Myometrial cell (primary cell): Measurements from ENCODE around the genes ATG2B and PAPOLA.

DNA sequence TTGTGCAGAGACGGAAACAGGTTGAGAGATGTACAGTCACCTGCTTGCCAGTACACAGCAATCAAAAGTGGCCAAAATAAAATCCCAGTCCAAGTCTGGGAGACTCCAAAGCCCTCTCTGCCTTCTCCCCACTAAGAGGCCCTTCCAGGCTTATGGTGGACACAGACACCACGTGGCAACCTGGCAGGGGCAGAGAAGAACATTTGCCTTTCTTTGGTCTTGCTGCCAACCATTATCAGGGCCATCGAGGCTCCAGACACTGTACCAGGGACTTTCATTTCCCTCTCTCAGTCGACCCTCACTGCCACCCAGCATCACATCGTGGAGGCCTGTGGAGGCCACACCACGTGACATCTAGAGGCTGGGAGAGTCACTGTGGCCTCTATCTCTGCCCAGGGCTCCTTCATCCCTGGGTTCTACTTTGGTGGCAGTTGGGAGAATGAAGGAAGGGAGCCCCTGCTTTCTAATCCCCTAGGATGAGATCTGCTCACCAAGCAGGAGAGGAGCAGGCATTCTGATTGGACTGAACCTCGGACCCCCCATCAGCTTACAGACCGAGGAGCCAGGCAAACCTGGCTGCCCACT lies 1.5 kb downstream of the SERPINA3 start:
- RAMPAGE, long total RNA, result no peak

GRCh38 chr14:94689467-94689921 lies 77.3 kb downstream of the SERPINA3 start:
- RAMPAGE, long total RNA, result no peak

DNA sequence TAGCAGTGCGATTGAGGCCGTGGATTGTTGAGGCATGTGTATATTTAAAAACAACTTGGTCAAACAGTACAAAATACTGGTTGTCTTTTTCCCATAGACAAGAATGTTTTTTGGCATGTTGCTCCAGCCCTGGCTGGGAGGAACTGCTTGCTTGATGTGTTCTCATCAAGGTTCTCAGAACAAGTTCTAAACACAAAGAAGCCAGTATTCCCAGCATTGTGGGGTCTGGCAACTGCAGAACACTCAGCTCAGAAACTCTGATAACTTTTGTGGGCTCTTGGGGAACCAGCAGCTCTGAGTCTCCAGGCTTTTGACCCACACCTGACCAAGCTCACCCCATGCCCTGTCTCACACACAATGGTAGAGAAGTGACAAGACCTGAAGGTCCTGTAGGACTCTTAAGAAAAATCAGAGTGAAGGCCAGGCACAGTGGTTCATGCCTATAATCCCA lies 27.1 kb upstream of the DICER1 start:
- RAMPAGE, long total RNA, result no peak

DNA sequence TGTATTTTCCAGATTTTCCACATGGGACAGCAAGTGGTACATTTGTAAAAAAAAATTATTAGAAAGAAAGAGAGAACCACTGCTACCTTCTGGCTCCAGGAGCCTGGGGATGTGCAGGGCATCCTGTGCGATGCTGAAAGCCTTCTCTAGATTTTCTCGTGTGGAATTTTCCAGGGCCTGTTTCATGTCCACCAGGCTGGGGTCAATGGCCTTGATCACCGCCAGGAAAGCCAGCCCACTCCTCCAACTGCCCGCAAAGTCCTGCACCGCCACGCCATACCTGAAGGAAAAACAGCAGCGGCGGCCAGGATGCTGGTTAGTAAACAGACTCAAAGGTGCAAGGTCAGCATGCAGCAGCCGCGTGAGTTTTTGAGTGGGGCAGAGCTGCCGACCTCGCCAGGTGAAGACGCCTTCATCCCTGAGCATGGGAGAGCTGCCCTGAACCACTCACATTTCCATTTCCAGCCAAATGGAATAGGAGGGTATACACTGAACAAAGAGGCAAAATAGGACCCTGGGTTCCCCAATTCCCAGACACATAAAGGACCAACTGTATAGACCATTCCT lies 53.4 kb upstream of the DICER1 start:
- RAMPAGE, long total RNA, result no peak

- RAMPAGE, long total RNA, result no peak
These were observed 4.1 kb downstream of the CLMN start for GRCh38 chr14:95315456-95316063.

DNA sequence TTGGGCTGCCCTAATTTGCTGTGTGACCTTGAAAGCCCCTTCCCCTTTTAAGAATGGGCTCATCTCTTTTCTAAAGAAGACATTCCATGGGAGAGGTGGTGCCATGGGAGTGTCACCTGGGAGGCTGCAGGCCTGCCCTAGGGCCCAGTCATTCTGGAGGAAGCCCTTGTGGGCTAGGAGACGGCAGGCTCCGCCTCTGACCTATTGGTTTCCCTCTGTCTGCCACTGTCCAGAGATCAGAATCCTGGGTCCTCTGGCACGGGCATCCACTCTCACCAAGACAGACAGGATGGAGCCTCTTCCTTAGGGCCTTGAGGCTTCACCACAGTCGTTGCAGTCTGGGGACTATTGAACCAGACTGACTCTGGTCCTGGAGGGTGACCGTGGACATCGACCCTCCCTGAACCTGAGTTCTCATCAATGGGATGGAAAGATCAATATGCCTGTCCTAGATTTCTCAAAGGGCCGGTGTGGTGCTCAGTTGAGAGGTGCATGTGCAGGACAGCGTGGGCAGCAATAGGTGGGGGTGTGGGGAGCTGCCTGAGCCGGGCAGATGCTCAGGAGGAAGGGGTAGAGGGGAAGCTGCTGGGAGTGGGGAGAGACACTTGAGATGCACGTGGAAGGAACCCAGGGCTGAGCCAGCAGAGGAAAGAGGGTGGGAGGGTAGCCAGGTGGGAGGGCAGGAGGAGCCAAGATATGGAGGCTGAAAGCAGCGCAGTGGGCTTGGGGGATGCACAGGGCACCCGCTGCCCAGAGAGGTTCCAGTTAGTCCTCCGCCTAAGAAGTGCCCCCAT lies 12.2 kb upstream of the CLMN start:
- RAMPAGE, long total RNA, result no peak

GRCh38 chr14:95339155-95340046 lies 19.7 kb upstream of the CLMN start:
- RAMPAGE, long total RNA, result no peak

DNA sequence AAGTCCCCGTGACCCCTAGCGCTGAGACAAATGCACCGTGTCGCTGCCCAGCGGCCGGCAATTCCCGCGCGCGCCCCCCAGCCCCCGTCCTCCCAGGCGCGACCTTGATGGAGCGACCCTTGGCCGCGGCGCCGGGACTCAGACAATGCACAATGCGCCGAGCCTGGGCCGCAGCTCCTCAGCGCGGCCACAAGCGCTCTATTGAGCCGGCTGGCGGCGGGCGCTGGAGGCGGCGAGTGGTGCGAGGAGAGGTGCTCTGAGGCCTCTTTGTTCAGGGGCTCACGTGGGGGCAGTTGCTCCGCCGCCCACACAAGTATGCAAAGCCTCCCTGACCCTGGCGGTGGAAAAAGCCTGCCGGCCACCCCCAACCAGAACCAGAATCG lies 40.6 kb upstream of the CLMN start:
- RAMPAGE, long total RNA, result no peak

GRCh38 chr14:95409634-95410331 lies 90.1 kb upstream of the CLMN start:
- RAMPAGE, long total RNA, result no peak

GRCh38 chr14:95413078-95413697 lies 93.5 kb upstream of the CLMN start:
- RAMPAGE, long total RNA, result no peak

DNA sequence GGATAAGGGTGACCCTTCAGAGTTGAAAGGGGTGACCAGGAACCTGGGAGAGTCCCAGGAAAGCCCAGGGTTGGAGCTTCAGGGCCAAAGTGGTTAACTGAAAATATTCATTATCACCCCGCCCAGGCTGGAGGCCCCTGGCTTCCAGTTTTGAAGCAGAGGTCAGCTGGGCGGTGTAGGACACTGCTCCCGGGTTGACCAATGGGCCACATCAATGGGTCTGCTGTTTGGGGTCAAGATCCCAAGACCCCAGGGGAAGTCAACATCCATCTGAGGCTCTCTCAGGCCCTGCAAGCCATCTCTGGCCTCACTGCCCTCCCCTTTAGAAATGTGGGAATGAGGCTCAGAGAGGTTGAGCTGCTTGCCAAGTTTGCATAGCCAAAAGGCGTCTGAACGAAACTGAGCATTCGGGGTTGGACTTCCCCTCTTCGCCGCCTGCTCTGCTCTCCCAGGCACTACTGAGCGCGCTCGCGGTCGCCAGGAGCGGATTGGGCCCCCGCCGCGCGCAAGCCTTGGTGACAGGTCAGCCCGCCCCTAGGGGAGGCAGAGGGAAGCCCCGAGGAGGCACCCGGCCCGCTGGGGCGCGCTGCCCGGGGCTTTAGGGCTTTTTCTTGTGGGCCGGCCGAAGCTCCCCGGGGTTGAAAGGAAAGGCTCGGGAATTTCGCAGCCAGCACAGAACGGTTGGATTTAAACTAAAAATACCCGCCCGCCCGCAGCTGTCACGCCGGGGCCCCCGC lies 583 bp downstream of the SYNE3 start:
- RAMPAGE, long total RNA, result no peak

DNA sequence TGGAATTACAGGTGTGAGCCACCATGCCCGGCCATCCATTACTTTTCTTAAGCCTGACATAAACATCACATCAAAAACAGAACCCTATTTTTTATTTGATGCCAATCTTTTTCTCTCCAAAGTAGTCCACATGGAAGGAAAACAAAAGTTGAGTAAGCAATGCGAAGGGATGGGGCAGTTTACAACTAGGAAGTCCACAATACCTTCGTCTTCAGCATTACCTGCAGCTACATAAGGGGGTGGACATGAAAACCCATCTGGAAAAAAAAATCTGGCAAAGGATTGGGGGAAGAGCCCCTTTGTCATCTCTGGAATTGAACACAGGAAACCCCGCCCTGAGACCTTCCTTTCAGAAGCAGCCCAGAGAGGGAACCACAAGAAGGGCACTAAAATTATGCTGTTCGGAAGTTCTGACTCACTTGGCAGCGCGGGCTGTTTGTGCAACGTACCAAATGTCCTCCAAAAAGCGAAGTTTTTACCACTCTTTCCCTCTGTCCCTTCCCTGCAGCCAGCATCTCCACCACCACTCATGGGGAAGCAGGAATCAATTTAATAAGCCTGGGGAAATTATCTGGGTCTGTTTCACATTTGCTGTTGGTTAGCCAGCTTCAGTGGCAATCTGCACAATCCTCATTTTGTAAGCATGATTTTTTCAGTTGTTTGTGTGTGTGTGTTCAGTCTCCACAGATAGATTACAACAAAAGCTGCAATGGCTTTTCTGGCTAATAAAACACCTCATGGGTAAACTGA lies 3.2 kb upstream of the SYNE3 start:
- RAMPAGE, long total RNA, result no peak

DNA sequence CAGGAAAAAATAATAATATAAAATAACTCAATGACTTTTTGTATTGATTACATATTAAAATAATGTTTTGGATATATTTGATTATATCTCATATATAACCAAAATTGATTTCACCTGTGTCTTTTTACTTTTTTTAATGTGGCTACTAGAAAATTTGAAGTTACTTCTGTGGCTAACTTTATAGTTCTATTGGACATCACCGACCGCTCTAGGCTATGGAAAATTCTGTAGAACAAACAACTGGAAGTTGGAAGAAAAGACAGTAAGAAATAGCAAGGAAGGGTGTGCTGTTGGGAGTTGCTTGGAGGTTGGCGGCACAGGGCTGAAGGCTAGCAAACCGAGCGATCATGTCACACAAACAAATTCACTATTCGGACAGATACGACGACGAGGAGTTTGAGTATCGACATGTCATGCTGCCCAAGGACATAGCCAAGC lies 18.1 kb downstream of the BDKRB2 start:
- RAMPAGE, long total RNA, result no peak

GRCh38 chr14:96282189-96282814 lies 26.3 kb downstream of the BDKRB1 start:
- RAMPAGE, long total RNA, result no peak

DNA sequence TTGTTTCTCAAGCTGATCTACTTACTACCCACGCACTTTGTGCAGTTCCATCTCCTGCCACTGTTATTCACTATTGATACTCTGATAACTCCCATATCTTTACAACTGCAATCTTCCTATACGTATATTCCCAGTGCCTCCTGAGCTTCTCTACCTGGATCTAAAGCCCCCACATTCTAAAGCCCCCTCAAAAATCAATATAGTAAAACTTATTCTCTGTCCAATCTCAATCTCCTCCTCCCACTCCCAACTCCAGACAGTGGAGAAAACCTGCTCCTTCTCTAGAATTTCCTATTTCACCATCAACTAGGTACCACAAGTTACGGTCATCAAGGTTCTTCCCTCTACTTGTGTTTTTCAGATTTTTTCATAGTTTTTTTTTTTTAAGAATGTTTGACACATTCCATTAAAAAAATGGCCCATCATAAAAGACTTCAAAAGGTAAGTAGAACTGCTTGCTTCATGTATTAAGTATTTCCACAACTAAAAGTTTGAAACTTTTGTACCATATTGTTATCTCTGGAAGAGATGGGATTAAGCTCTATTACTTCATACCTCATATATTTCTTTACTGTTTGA lies 5.7 kb downstream of the ATG2B start:
- RAMPAGE, long total RNA, result no peak

GRCh38 chr14:96362382-96363439 lies at the start of gene ATG2B:
Gene ATG2B (minus strand): TSS chr14:96363341.
- RAMPAGE, long total RNA, result start-site peak on the minus strand at chr14:96363335-96363417, 83 and 42 reads in 2 replicates

DNA sequence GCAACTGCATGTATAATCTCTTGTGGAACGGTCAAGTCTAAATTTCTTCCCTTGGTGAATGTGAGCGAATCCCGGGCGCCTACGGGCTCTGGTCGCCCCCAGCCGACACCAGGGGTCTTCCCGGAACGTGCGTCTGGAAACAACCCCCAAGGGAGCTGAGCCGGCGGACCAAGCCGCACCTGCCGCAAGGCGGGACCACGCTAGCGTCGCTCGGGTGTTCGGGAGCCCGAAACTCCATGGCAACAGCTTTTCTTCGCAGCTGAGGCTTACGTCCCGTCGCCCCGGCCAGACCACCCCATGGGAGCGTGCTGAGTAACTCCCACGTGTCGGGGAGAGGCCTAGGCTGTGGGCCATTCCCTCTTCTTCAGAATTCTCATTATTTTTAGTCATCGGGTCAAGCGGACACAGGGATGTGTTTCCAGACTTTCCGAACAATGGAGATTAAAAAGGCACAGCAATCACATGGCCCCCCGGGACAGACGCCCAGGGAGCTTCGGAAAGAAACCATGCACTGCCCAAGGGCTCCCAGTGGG lies 708 bp upstream of the AK7 start:
- RAMPAGE, long total RNA, result no peak

DNA sequence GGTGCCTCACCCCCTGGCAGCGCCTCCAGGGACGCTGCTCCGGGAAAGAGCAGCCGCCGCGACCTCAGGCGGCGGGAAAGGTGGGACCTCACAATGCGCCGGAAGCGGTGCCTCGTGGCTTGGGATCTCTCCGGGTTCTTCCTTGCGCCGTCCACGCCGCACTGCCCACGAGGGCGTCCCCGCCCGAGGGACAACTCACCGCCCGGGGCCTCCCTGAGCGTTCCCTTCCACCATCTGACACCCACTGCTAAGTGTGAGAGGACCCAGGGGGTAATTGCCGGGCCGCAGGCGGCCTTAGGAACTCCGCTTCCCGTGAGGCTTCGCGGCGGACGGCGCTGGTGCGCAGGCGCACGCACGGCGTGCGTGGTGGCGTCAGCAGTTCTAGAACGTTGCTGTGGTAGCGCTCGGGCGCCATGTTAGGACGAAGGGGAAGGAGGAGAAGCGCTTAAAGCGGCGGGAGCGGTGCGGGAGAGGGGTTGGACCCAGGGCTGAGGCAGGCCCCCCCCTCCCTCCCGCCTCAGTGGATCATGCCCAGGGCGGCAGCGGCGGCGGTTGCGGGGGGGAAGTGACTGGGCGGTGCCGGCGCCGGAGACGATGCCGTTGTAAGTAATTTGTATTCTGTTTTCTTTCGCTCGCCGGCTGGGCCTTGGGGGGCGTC lies at the start of gene PAPOLA:
Gene PAPOLA (plus strand): TSS at position 384 of the 658 bp plus-strand sequence.
- RAMPAGE, long total RNA, result start-site peak on the minus strand centred at position 299 of the sequence, 68 bp wide, 21 and 32 reads in 2 replicates; start-site peak on the plus strand centred at position 415 of the sequence, 67 bp wide, 299 and 885 reads in 2 replicates

GRCh38 chr14:96502657-96503527 lies 710 bp downstream of the PAPOLA start:
- RAMPAGE, long total RNA, result no peak

DNA sequence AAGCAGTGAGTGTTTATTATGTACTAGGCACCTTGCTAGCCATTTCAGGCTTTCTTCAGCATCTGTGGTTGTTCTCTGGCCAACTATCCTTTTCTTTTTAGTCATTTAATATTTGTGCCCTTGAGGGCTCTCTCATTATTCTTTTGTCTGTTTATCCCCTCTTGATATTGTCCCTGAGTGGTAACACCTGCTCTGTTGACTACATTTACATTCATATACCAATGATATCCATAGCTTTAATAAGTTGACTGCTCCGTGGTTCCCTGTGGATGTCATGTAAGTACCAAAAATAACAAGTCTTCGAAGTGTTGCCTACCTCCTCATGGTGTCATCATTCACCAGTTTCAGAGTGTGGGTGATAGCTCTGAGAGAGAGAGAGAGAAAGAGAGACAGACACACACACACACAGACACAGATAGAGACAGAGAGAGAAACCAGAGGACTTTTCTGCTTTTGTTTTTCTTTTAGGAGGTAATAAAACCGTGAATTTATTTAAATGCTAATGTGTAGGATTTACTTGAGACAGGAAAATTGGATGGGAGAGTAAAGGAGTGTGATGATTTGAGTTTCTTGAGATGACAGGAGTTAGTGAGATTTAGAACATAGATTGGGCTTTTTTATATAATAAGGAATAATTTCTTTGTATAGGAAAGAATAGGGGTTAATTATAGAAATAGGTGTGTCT lies 52.2 kb downstream of the PAPOLA start:
- RAMPAGE, long total RNA, result no peak